Hair follicle dermal papilla cell (primary cell): Measurements from ENCODE around the genes H1-6, H2AC6, PRSS16, H2AC13 and ZSCAN12.

DNA sequence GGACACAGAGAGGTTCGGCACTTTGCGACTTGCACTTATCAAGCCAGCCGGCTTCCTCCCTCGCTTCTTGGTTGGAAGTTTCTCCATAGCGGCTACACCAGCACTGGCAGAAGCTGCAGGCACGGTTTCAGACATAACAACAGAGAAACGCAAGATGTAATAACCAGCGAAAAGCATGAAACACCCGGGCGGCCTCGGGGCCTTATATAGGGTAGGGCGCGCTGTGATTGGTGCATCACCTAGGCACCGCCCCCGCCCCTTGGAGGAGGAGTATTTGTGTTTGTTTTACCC lies at the start of gene H1-6:
H1-6 (minus strand) TSS at position 177 of the 291 bp plus-strand sequence.
- CAGE, long polyA plus RNA: no peak

DNA sequence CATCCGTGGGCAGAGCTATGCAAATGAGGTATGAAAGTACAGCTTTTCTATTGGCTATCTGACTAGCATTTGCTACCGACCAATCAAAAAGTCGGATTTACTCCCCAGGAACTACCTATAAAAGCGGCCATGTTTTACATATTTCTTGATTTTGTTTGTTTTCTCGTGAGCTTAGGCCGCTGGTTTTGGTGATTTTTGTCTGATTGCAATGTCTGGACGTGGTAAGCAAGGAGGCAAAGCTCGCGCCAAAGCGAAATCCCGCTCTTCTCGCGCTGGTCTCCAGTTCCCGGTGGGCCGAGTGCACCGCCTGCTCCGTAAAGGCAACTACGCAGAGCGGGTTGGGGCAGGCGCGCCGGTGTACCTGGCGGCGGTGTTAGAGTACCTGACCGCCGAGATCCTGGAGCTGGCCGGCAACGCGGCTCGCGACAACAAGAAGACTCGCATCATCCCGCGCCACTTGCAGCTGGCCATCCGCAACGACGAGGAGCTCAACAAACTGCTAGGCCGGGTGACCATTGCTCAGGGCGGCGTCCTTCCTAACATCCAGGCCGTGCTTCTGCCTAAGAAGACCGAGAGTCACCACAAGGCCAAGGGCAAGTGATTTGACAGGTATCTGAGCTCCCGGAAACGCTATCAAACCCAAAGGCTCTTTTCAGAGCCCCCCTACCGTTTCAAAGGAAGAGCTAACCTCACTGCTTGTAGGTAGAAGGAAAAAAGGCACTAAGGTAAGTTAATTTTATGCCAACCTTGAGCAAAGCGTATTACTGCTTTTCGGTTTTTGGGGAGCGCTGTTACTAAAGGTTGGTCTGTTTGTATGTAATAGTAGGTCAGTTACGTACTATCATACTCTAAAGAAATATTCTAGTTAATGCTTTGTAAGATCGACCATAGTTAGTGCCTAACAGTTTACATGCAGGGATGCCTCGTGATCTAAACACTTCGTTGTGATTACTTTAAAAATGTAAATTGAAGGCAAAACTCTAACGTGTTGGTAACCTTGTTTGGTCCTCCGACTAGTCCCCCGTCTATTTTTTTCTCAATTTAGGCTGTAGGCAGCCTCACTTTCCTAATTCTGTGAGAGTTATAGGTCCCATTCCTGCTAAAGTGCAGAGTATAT lies at the start of gene H2AC6:
H2AC6 (plus strand) TSS at position 148 of the 1,117 bp plus-strand sequence.
- CAGE, long polyA plus RNA: no peak

DNA sequence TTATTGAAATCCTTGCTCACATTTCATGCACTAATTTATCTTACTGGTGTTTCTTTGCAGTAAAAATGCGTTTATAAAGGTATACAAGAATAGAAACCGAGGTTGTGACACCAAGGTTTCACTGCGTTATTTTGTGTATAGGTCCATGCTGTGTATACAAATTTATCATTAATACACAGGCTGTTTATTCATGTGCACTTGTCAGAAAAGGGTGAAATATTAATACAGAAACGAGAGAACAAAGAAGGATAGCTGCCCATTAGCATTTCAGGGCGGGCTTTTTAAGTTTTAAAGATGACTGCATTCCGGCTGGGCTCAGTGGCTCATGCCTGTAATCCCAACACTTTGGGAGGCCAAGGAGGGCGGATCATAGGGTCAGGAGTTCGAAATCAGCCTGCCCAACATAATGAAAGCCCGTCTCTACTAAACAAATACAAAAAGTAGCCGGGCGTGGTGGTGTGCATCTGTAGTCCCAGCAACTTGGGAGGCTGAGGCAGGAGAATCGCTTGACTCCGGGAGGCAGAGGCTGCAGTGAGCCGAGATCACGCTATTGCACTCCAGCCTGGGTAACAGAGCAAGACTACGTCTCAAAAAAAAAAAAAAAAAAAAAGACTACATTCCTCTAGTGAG lies 932 bp downstream of the H2AC8 start:
- CAGE, long polyA plus RNA: no peak

DNA sequence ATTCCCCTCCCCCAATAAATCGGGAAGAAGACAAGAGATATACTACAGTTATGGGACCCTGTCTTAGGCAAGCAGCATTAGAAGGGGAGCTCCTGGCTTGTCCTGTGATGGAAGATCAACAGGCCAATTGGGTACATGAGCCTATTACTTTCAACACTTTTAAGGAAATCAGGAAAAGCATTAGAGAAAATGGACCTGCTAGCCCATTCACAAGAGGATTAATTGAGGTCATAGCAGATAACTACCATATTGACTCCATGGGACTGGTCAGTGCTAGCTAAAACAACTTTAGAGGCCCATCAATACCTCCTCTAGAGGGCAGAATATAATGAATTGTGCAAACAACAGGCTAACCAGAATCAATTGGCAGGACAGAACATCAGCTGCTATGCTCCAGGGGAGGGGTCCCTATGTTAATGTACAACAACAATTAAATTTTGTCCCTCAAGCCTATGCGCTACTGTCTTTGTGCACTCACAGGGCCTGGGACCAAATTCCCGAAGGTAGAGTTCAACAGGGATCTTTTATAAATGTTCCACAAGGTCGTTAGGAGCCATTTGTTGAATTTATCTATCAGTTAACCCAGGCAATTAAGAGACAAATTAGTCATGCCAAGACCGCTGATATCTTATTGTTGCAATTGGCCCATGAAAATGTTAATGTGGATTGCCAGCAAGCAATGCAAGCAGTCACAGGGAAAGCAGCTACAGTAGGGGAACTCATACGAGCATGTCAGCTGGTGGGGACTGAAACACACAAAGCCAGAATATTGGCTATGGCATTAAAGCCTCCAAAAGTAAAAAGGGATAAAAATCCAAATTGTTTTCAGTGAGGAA lies 7.0 kb downstream of the H2BC9 start:
- CAGE, long polyA plus RNA: no peak

GRCh38 chr6:26571564-26572516 lies 24.9 kb upstream of the ABT1 start:
- CAGE, long polyA plus RNA: no peak

- CAGE, long polyA plus RNA: no peak
These were observed 19.5 kb upstream of the ABT1 start for GRCh38 chr6:26577295-26577705.

GRCh38 chr6:26597643-26598109 lies 923 bp downstream of the ABT1 start:
- CAGE, long polyA plus RNA: no peak

- CAGE, long polyA plus RNA: no peak
These were observed 1.8 kb downstream of the ABT1 start for GRCh38 chr6:26598582-26598952.

- CAGE, long polyA plus RNA: no peak
These were observed 38.0 kb upstream of the PRSS16 start for GRCh38 chr6:27209511-27209987.

DNA sequence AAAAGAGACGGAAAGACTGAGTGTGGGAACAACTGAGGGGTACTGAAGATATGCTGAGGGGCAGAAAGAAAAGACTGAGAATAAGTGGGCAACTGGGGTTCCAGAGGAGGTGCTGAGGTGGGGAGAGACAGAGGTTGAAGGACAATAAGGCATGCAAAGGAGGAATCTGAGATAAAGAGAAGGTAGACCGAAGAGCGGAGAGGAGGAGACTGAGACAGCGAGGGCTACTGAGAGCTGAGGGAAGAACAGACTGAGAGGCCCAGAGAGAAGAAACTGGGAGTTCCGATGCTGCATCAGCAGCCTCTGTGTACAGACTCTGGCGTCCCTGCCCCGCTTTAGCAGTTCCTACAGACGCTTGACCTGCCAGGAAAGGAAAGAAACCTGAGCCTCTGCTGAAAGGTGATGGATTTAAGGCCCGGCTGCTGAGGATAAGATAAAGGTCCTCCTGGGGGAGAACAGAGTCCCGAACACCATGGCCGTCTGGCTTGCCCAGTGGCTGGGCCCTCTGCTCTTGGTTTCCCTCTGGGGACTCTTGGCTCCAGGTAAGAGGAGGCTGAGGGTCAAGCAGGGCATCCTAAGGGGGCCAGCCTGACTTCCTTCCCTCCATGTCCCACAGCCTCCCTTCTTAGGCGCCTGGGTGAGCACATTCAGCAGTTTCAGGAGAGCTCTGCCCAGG lies at the start of gene PRSS16:
PRSS16 (plus strand) TSS at position 436 of the 676 bp plus-strand sequence.
- CAGE, long polyA plus RNA: no peak

DNA sequence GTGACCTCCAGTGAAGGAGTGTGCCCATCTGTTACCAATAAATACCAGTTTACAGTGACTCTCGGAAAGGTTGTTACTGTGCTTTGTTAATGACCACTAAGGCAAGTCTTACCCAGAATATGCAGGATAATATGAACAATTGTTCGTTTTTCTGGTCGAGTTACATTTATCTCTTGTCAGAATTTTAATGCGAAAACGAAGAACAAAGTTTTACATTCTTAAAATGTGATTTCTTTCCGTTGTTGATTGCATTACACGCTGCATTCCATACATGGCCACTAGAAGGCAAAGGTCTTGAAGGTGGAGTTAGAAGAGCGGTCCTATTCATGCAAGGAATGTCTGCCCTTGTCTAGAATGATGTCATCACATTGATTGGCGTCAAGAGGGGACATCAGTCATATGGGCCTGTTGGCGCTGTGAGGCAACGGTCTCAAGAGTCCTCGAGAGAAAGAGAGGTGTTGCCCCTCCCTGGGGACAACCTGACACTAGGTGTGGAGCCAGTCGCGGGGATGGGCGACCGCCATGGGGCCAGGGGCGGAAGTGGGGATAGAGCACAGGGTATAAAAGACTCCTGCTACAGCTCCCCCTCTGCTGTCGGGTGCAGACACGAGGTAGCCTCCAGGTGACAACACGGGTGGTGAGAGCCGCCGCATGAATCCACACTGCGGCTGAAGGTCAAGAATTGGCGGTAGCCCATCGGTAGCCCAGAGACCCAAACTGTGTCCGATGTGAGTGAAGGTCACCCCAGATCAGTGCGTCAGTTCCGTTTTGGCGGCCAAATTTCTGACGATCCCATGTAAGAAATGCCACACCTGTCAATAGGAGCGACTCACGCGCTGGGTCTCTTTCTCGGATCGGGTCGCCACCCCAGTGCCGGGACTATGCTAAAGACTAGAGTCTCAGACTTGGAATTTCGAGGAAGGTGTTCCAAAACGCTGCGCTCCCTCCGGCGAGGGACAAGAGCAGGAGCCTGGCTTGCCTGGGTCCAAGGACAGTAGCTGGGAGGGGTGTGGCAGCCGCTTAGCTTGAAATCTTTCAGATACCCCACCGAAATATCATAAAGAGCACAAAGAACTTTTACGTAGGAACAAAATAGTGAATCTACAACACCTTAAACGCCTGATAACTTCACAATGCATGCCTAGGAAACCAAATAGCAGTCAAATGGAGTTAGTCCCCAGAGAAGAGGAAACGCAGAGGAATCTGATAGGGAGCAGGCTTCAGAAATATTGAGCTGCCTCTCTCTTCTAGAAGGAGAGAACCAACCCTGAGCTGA lies 93.2 kb upstream of the ZNF184 start:
- CAGE, long polyA plus RNA: no peak

DNA sequence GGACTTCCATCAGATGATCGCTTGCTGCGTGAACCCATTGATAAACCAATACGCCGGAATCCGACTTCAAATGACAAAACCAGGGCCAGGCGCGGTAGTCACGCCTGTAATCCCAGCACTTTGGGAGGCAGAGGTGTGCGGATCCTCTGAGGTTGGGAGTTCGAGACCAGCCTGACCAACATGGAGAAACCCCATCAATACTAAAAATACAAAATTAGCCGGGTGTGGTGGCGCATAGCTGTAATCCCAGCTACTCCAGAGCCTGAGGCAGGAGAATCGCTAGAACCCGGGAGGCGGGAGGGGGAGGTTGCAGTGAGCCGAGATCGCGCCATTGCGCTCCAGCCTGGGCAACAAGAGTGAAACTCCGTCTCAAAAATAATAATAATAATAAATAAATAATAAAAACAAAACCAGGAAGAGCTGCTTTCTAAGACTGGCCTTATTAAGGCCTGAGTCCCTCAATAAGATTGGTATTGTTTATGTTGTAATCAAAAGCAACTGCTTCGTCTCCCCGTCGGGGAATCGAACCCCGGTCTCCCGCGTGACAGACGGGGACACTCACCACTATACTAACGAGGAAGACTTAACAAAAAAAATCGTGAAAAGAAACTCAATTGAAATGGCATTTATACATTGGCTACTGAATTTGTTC lies 110.2 kb upstream of the ZNF184 start:
- CAGE, long polyA plus RNA: no peak

- CAGE, long polyA plus RNA: no peak
These were observed 129.6 kb upstream of the ZNF184 start for GRCh38 chr6:27602475-27602925.

DNA sequence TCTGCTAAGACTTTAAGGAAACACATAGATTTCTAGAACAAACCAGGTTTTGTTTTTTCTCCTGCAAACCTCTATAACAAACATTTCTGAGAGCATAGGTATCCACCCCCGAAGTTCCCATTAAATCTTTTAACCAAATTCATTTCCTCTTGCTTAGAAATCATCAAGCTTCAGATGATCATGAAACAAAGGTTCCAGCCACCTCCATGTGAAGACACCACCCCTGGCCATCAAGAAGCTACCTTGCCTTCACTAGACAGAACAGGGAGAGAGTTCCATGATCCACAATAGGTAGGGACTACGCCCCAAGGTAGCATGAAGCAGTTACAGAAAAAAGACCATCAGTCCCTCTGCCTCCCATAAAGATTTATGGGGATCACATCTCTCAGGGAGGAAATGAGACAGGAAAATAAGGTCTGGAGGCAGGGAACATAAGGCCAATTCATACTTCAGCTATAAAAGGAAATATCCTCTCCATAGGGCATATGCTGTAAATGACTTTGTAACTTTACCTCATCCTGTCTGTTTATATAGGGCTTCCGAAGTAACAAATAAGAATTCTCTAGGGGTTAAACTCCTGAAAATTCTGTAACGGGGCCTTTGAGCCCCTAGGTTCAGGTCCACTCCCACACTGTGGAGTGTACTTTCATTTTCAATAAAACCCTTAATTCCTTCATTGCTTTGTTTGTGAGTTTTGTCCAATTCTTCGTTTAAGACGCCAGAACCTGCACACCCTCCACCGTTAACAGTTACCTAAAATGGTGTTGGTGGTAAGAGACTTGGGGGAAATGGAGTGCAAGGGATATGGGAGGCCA lies 25.0 kb downstream of the H2BC13 start:
- CAGE, long polyA plus RNA: no peak

- CAGE, long polyA plus RNA: no peak
These were observed at the start of gene H2AC13 for GRCh38 chr6:27808080-27808351. Gene H2AC13, plus strand, starts transcription at chr6:27808173.

DNA sequence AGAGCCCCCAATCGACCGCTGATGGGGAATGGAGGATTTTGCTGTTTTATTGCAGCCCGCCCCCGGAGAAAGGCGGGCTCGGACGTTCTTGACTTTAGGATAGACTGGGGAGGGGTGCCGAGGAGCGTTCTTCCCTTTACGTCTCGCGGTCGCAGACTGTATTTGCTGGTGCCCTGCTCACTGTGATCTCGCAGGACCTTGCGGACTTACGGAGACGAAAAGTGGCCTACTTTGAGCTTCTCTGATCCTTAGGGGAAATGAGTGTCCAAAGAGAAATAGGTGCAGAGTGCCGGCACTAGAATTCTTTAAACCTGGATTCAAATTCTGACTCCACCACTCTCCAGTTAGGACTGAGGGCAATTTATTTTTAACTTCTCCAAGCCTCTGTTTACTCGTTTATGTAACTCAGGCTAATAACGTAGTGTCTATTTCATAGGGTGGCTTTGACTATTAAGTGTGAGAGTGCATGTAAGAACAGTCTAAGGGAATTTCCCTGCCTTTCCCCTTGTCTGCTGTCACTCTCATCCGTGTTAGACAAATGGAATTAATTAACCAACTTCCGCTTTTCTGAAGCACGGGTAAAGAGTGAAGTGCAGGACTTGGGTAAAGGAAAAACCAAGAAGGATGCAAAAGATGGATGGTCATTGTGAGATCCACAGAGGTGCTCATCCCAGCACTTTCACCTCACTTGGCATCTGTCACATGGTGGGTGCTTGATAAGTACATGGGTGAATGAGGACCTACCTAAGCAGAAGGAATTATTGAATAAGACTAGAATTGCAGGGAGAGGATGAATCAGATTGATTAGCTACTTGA lies 4.2 kb upstream of the ZKSCAN8 start:
- CAGE, long polyA plus RNA: no peak

- CAGE, long polyA plus RNA: no peak
These were observed 17.5 kb upstream of the ZSCAN9 start for GRCh38 chr6:28207572-28207956.

- CAGE, long polyA plus RNA: no peak
These were observed 12.1 kb downstream of the ZSCAN31 start for GRCh38 chr6:28323808-28324373.

- CAGE, long polyA plus RNA: no peak
These were observed 6.6 kb downstream of the ZSCAN31 start for GRCh38 chr6:28329335-28329750.

GRCh38 chr6:28399502-28400271 lies at the start of gene ZSCAN12:
Gene ZSCAN12, minus strand, starts transcription at chr6:28399747.
- CAGE, long polyA plus RNA: no peak